Fibroblast of villous mesenchyme (primary cell): ENCODE measurements around the genes THBS3, CLK2 and SEMA4A.

GRCh38 chr1:155183448-155183823 lies 9.8 kb downstream of the TRIM46 start:
- CAGE, long polyA plus RNA: no peak

DNA sequence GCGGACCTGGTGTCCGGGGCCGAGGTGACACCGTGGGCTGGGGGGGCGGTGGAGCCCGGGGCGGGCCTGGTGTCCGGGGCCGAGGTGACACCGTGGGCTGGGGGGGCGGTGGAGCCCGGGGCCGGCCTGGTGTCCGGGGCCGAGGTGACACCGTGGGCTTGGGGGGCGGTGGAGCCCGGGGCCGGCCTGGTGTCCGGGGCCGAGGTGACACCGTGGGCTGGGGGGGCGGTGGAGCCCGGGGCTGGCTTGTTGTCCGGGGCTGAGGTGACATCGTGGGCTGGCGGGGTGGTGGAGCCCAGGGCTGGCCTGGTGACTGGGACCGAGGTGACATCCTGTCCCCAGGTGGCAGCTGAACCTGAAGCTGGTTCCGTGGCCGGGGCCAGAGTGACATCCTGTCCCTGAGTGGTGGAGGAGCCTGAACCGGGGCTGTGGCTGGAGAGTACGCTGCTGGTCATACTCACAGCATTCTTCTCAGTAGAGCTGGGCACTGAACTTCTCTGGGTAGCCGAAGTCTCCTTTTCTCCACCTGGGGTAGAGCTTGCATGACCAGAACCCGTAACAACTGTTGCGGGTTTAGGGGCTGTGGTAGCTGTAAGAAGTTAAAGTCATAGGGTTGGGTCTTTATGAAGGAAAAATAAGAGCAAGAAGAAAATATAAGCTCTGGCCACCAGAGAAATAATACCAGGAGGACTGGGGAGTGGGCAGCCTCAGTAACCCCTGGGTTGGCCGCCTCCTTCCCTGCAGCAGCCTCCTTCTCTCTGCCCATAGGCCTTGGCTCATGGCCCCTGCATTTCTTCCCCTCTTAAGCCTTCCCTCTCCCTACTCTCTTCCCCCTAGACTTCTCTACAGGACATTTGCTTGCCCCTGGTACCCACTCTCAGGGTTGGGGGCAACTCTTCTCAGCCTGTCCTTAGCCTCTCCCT lies 15.7 kb downstream of the THBS3 start:
- CAGE, long polyA plus RNA: no peak

DNA sequence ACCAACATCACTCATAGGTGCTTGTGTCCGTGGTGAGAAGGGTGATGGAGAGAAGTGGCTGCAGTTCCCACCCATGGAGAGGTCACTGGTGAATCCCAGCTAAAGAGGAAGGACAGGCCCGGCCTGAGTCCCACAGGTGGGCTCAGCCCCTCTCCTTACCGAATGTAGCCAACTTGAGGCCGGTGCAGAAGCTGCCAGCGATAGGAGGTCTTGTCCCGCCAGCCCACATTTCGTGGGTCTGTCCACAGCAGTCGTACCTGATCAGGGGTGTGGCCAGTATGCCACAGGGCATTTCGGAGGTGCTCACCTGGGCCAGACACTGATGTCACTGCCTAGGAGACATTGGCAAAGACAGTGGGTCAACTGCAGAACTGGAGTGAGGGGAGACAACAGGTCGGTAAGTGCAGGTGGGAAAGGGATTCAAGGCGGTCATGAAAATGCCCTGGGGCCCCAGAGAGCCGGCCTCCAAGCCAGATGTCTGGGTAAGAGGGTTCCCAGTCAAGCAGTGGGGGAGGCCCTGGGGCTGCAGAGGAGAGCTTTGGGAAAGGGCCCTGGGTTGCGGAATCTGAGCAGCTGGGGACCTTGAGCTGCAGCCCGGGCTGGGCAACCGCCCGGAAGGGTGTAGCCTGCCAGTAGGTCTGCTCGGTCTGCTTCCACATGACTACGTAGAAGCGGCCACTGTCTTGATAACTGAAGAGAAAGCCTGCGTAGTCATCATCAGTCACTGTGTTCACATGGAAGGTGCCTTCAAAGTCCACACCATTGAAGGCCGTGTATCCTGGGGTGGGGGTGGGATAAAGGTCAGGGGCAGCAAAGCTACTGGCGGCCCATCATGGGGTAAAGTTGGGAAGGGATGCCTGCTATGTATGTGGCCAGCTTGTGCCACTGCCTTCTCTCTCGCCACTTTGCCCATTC lies 10.6 kb downstream of the THBS3 start:
- CAGE, long polyA plus RNA: no peak

GRCh38 chr1:155207639-155208367 lies at the start of gene THBS3:
TSS of gene THBS3 (minus strand) at chr1:155207897.
- CAGE, long polyA plus RNA: no peak

DNA sequence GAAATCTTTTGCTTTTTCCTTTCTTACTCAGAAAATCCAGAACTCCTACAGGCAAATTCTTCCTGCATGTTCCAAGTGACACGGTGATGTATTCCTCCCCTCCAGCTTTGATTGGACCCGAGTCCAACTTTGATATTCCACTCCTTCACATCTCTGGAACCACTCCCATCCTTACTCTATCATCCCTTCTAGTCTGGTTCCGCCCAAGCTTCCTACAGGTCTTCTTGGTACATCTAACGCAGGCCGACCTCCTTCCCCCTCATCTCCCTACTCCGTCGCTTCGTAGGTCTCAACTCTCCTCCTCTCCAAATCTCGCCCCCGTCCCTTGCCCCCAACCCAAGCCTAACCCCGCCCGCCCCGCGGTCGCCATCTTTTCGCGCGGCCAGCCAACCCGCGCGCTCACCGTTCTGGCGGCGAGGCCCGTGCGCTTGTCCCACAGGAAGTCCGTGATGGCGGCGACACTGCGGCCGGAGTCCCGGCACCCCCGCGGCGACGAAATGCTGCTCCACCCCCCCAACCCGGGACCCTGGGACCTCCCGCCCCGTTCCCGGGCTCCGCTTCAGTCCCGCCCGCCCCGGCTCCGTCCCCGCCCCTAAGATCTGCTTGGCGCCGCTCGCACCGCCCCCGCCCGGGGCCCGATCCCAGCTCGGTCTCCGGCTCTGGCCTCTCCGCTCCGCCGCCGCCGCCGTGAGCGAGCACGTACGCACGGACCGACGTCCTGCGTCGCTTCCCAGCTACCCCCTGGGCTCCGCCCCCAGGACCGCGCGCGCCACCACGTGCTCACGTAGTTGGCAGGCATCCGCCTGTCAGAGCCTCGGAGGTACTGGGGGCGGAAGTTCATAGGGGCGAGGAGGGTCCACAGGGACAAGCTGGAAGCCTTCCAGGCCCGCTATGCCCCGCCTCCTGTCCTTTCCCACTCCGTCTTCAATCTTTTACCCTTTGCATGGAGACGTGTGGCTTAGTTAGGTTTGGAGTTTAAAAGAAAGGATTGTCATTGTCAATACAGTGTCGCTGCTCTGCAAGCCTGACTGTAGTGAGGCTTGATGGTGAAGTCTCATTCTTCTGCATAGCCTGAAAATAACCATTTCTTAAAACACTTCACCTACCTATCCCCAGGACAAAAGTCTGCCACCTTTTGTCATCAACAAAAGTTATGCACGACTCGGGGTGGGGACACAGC lies at the start of gene CLK2:
Gene CLK2, minus strand, starts transcription at position 707 of the 1,180 bp plus-strand sequence.
- CAGE, long polyA plus RNA: no peak

DNA sequence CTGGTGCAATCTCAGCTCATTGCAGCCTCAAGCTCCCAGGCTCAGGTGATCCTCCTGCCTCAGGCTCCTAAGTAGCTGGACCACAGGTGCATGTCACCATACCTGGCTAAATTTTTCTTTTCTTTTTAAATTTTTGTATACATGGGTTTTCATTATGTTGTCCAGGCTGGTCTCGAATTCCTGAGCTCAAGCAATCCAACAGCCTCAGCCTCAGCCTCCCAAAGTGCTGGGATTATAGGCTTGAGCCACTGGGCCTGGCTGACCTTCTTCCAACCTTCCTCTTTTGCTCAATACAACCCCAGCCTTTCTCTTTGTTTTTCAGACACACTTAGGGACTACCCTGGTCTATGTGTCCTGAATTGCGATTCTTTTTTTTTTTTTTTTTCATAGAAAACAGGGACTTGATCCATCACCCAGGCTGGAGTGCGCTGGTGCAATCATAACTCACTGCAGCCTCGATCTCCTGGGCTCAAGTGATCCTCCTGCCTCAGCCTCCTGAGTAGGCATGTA lies 67.7 kb downstream of the RUSC1 start:
- CAGE, long polyA plus RNA: no peak

- CAGE, long polyA plus RNA: no peak
Observed at GRCh38 chr1:155433036-155433494, 112.4 kb downstream of the RUSC1 start.

- CAGE, long polyA plus RNA: no peak
Observed at GRCh38 chr1:155716992-155717520, 28.2 kb downstream of the DAP3 start.

GRCh38 chr1:155922290-155922579 lies 11.1 kb upstream of the RIT1 start:
- CAGE, long polyA plus RNA: no peak

DNA sequence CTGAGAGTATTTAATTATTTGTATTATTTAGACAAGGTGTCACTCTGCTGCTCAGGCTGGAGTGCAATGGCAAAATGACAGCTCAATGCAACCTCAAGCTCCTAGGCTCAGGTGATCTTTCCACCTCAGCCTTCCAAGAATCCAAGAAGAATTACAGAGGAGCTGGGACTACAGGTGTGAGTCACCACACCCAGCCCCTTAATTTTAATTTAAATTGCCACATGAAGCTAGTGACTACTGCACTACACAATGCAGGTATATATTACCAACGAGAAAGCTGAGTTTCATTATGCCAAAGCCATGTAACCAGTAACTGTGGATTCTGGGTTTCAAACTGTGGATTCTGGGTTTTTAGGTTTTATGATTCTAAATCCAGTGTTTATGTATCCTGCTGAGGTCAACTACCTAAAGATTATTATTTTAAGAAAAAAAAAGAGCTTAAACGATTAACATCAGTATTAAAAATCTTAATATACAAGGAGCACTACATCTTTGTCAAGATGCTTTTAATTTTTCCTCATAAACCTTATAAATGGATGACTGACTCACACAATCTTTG lies 2.0 kb downstream of the KHDC4 start:
- CAGE, long polyA plus RNA: no peak

DNA sequence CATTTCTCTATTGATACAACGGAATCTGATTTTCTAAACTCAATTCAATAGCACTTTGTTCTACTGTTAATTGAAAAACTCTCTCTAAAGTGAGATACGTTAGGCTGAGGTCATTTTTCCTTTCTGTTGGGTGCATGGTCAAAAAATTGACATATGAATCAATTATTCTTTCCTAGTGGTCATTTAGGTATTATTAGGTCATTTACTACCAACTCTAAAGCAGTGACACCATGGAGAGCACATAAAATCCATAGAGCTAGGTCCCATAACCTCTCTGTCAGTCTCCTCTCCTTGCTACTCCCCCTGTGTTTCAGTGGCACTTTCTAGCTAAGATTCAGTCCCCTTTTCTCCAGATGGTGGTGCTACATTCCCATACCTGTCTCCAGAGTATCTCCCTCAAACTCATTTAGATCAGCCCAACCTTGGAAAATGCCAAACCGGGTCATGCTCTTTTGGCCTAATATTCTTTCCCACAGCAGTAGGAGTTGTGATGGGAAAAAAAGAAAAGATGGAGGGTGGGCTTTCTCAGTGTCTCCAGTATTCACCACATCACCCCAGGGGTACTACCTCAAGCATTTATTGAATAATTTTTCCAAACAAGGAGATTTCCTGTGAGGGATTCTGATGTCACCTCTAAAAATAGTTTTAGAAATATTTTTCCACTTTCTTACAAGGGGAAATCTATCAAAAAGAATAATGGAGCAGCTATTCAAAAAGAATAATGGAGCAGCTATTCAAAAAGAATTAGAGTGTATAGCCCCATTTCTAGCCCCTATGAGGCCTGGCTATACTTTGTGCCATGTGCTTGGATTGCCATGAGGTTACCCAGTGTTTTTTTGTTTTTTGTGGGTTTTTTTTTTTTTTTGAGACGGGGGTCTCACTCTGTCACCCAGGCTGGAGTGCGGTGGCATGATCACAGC lies 3.2 kb upstream of the RXFP4 start:
- CAGE, long polyA plus RNA: no peak

DNA sequence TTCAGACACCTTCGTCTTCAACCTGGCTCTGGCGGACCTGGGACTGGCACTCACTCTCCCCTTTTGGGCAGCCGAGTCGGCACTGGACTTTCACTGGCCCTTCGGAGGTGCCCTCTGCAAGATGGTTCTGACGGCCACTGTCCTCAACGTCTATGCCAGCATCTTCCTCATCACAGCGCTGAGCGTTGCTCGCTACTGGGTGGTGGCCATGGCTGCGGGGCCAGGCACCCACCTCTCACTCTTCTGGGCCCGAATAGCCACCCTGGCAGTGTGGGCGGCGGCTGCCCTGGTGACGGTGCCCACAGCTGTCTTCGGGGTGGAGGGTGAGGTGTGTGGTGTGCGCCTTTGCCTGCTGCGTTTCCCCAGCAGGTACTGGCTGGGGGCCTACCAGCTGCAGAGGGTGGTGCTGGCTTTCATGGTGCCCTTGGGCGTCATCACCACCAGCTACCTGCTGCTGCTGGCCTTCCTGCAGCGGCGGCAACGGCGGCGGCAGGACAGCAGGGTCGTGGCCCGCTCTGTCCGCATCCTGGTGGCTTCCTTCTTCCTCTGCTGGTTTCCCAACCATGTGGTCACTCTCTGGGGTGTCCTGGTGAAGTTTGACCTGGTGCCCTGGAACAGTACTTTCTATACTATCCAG lies 614 bp downstream of the RXFP4 start:
- CAGE, long polyA plus RNA: no peak

DNA sequence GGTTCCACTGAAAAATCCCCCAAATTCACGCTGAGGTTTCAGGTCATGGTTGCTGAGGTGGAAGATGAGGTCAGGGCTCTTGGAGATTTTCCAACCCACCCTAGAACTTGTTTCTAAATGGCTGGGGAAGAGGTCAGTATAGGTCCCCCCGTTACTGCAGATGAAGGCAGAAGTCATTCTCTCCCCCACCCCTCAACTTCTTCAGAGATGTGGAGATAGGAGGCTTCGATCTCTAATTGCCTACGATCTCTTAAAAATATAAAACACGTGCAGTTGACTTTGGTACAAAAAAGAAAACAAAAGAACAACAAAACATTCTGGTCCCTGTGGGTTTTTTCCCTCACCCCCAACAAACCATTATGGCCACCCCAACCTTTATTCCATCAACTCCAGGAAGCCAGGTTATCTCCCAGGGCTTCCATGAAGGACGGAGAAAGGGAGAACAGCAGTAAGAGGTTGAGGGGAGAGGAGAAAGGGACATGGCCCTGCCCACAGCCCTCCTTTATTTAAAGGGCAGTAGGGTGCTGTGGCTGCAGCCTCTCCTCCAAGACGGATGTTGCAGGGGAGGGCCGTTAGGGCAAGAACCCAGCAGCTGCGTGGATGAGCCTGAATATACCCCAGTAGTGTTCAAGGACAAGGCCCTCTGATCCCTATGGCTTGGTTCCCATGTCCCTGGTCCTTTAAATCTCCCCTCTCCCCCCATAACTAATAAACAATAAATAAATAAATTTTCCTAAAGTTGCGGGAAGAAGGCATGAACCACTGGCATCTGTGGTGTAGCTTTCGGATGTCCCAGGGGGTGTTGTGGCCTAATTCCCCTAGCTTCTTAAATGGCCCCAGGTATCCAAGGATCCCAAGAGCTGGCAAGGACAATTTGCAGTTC lies 5.8 kb downstream of the RXFP4 start:
- CAGE, long polyA plus RNA: no peak

DNA sequence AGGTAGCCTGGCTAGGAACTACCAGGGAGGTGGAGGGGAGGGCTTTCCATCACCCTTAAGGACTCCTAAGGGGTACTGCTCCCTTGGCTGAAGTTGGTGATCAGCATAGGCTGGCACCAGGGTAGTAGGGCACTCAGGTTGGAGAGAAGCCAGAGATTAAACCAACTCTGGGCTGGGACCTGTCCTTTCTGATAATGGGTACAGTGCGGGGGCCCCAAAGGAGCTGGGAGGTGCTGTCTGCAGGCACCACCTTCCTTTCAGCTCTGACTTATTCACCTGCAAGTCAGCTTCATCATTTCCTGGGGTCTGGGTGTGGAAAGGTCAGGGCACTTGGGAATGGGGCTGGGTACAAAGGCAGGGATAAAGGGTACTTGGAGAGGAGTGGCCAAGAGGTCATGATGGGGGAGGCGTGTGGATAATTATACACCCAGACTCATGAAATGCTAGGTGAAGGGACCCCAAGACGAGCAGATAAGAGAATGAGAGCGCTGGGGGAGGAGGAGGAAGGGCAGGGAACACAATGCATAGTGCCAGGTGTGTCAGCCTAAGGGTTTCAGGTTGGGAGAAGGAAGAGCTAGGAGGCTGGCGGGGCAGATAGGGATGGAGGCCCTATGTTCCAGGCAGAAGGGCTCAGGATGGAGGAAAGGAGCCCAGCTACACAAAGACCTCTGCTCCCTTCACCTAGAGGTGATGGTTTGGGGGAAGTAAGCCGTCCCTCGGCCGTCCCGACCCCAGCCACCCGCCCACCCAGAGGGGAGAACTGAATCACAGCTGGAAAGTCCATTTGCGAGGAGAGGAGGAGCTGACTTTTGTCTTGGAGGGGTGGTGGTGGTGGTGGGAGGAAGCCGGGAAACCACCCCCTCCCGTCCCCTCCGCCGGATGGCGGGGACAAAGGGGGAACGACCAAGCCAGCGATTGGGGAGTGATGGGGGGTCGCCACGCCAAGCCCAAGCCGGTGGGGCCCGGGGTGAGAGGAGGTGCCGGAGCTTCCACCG lies 1.0 kb downstream of the ARHGEF2 start:
- CAGE, long polyA plus RNA: no peak

- CAGE, long polyA plus RNA: no peak
Observed at GRCh38 chr1:156074288-156075037, 7.8 kb downstream of the MEX3A start.

DNA sequence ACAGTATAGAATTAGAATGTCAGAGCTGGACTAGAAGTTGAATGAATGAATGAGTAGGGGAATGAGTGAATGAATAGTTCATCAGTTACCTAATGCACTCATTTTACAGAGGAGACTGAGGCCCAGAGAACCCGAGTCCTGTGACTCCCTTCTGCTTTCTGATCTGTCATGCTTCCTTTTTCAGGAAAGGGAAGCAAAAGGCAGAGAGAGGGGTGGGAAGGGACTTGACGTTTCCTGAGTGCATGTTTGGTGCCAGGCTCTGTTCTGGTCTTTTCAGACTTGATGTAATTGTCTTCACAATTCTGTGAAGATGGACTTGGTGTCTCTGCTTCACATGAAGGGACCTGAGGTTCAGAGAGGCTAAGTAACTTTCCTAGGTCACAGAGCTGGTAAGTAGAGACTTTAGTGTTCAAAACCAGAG lies 7.9 kb upstream of the MEX3A start:
- CAGE, long polyA plus RNA: no peak

- CAGE, long polyA plus RNA: no peak
Observed at GRCh38 chr1:156102440-156102904, 12.0 kb upstream of the LMNA start.

DNA sequence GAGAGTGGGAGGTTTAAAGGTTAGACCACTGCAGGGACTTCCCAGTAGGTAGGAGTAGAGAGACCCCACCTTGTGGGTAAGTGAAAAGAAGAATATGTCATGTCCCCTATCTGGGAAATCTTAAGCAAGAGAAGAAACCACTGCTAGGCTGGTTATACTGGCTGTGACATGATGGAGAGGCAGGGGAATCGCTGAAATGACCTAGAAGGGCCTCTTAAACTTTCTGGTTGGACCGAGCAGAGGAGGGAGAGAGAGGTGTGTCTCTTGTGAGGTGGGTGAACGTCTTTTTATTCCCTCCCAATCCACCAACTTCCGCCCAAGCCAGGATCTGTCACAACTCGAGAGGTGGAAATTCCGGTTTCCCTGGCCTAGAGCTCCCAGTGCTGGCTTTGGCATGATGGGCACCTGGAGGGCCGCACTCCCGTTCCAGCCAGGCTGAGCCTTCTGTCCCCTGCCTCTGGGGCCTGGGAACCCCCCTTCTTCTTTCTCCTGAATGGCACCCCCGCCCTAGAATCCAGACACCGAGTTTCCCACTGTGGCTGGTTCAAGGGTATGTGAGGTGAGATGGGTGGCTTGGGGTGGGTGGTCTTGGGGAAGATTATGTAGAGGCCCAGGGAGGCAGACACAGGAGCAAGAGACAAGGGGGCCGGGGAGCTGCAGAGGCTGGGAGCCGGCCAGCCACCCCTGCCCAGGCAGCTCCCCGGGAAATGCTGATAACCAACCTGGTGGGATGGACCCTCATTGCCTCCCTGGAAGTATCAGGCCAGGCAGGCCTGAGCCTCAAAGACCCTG lies at the start of gene SEMA4A:
Gene SEMA4A, plus strand, starts transcription at position 380 of the 792 bp plus-strand sequence.
- CAGE, long polyA plus RNA: no peak

DNA sequence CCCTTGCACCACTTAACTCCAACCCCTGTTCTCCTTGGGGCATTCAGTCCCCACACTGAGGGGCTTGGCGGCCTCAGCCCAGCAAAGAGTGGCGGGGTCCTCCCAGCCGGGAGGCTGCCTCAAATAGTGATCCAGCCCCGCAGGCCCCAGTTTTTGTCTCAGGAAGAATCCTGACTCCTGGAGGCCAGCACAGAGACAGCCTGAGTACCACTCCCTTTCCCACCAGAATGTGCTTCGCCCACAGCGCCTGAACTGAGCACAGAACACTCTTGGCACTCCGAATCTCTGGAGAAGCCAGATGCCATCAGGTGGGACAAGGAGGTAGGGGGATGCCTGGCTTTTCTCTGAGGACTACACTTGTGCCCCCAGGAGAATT lies 946 bp downstream of the PAQR6 start:
- CAGE, long polyA plus RNA: no peak

DNA sequence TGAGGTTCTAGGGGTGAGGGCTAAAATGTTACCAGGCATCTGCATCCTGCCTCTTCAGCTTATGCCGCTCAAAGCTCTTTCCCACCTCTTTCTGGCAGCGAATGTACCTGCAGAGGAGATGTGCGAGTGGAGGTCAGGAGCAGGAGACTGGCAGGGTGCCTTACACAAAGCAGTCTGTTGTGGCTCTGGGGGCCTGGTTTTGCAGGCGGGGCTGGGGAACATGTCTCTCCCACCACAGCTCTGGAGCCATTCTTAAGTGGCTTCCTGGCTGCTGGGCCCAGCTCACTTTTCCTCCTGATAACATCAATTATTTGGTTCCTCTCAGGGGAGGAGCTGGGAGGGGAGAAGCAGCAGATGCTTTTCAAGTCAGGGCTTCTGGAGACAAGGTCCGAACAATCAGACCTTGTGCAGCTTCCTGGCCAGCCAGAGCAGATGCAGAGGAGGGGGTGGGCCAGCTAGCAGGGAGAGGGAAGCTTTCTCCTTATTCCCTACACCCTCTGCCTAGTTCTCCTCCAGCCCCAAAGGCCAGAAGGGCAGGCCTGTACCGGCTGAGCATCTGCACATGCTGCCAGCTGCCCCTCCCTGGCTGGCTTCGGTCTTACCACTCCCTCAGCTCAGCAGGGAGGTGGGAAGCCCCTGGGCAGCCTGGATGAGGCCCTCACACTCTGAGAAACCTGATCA lies 3.7 kb upstream of the PAQR6 start:
- CAGE, long polyA plus RNA: no peak